ENCODE measurements around the gene TTC8.

- PRO-cap = bidirectional peak, plus-strand start at chr14:80959613, minus-strand start at chr14:80959487; bidirectional peak, plus-strand start at chr14:80959704, minus-strand start at chr14:80959680
Measured at GRCh38 chr14:80959301-80960154, 4.1 kb downstream of the TSHR start.

DNA sequence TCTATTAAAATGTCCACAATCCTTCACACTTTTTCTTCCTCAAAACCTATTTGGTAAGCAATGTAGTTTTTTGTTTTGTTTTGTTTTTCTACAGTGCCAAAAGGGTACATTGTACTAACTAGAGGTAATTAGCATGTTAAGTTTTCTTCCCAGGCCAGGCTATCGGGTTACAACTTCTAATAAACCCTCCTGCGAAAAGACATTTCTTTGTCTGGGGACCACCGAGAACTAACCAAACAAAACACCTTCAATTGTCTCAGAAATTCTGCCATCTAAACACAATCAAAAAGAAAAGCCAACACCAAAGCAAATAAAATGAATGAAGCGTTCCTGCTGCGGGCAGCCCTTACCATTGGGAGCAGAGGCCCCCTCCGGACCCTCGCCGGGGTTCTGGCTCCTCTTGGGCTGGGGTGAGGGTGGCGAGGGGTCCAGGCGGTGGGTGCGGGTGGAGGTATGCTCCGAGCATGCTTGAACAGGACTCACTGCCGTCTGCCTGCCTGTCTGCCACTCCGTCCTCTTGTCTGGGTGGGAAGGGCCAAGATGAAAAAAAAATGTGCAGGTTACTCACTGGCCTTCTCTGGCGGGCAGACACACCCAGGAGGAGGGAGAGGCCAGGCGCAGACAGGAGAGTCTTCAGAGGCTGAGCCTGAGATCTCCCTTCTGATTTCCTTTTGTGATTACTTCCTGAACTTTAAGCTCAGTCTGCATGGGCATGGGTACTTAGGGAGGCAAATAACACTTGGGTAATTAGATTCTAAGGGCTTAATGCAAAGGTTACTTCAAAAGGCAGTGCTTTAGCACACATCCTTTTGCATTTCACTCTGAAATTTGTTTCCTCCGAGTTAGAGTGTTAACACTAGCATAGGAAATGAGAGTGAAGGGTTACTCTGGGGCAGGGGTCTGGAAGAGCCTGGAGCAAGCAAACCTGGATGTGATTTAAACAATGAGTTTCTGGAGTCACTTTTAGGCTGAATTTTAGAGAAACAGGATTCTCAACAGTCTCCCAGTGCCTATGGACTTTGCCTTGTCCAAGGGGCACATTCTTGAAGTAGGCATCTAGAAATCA is 76.1 kb downstream of the STON2 start:
- PRO-cap = no peak

DNA sequence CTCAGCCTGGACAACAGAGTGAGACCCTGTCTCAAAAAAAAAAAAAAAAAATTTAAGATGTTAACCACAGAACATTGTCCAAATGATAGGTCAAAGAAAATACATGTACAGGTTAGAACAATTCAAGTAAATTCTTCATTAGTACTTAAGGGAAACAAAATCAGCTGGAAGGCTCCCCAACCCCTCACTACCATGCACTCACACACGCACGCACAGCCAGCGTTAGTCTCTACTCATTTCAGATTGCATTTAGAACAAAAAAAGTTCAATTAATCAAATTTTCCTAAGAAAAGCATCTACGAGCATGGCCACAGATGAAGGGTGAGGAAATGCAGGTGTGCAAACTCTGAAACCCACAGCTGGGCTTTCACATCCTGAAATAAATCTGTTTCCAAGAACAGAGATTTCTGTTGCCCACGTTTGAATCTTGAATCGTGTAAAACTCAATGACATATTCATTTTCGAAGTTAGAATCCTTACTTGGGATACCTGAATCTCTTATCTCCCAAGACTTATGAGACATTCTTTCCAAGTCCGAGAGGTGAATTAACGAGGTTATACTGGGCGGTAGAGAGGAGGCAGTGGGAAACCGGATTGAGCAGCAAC is 62.6 kb downstream of the SEL1L start:
- PRO-cap = unidirectional peak, minus-strand start at position 200 of the sequence; unidirectional peak, minus-strand start at position 214 of the sequence; unidirectional peak, minus-strand start at position 231 of the sequence

DNA sequence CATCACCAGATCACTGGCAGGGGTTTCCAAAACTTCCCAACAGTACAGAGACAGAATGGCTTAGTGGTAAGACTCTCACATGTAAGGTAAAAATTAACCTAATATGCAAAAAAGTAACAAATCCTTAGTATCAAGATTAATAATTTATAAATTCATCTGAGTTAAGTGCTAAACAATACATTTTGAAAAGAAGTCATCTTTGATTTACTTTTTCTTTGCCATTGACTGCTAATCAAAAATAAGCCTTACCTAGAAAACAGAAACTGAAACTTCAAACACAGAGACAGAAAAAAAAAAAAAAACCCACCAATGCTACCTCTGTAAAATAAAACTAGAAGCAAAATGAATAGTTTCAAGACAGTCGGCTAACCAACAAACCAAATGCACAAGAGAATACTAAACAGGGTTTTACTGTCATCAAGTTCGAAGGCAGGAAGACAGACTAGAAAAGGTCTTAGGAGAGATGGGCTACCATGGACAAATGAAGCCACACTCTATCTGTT is 59.6 kb downstream of the SEL1L start:
- PRO-cap = unidirectional peak, plus-strand start at position 355 of the sequence; unidirectional peak, plus-strand start at position 420 of the sequence

- PRO-cap = no peak
Measured at GRCh38 chr14:84099051-84099301, 1431.0 kb upstream of the FLRT2 start.

DNA sequence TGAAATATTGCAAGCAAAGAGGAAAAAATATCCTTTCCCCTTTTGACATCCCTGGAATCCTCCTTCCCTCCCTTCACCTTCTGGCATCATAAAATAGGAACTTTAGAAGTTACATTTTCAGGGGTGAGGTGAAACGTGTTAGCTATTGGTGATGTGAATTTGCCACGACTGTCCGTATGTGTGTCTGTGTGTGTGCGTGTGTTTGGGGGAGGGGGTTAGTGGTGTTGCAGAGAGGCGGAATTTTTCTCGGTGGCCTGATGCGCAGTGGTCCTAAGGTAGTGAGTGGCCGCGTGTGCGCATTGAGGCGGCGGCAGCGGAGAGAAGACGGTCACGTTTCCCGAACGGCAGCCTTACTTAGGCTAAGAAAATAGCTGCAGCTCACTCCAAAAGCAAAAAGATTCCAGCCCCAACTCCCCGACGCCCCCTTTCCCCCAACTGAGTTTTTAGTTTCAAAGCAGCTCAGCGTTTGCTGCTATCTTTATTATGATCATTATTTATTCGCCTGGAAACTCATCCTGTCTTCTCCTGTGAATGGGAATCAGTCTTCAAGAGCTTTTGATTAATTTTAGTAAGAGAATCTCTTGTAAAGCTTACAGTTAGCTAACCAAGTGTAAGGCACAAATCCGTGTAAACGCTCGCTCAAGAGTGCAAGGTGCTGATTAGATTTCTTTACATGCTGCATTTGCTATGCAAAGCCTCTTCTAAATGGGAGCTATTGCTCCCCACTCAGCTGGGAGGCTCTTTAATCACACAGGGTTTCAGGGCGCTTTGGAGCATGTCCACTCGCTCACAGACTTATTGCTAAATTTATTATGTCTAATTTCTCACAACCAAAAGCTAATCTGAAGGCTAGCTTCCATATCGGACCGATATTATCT is 4.7 kb downstream of the FLRT2 start:
- PRO-cap = unidirectional peak, plus-strand start at position 302 of the sequence

GRCh38 chr14:87691589-87691846 is 301.5 kb downstream of the GALC start:
- PRO-cap = no peak

- PRO-cap = no peak
Measured at GRCh38 chr14:87963260-87963718, 29.7 kb downstream of the GALC start.

- PRO-cap = no peak
Measured at GRCh38 chr14:88270737-88271198, 52.3 kb downstream of the KCNK10 start.

DNA sequence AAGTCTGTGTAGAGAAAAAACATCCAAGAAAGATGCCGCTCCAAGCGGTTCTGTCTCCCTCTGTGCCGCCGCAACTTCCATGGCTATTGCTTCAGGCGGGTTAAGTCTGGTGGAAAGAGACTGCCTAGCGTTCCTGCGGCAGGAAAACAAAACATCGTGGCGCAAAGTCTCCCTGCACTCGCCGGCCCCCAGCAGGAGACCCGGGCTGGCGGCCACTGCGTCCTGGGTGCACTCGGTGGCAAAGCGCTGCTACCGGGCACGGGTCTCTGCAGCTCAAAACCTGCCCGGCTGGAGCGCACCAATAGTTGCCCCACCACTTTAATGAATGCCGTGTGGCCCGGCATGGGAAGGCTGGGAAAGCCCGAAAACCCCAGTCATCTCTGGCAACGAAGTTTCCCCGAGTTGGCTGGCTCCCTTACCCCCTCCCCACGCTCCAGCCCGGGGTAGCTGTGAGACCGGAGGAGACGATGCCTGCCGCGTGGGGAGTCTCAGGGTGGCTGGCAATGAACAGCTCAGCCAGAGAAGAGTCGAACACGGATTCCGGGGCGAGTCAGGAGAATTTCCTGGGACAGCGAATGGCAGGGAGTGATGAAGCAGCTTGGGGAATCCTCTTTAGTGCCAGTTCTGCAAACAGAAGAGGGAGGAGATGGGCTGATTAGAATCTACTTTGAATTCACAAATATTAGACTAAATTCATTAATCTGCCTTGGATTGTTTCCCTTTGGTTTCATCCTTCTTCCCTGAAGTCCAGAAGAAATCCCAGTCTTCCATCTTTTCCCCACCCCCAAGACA is 3.6 kb upstream of the KCNK10 start:
- PRO-cap = no peak

GRCh38 chr14:88565304-88565872 is 2.6 kb downstream of the ZC3H14 start:
- PRO-cap = no peak

DNA sequence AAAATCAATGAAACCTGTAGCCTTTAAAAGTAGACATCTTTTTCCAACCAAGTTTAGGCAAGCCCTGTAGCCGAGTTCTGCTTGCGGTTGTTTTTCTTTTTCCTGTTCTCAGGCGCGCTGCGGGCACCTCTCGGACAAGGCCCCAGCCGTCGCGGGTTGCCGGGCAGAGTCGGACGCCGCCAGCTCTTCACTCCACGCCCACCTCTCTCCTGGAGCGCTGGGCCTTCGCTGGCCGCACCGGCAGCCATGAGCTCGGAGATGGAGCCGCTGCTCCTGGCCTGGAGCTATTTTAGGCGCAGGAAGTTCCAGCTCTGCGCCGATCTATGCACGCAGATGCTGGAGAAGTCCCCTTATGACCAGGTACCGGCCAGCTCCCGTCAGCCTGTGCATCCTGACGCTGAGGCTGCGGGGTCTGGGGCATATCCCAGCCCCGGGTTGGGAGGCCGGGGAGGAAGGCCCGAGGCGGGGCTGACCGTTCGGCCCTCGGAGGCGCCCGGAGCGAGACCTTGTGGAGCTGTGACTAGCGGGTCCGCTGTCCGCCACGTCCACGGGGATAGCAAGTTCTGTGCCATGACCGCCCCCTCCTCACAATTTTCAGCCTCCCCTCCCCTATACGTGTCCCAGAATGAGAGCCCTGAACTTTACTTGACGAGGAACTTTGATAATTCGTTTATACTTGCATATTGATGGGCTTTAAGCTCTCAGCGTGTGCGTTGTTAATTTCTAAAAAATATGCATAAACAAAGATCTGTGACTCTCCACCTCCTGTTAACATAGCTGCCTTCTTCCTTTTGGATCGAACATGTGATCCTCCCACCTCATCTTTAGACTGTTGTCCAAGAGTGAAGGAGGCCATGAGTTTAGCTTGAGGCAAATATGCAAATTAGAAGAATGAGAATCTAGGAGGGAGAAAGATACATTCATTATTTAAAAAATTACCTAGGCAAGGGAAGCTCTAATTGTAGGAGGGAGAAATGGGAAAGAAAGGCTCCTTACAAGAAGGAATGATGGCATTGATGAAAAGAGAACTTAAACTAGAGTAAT is at the start of gene TTC8:
Gene TTC8, plus strand, starts transcription at position 190 of the 1,044 bp plus-strand sequence.
- PRO-cap = bidirectional peak, plus-strand start at position 190 of the sequence, minus-strand start outside the sequence

GRCh38 chr14:88978859-88979254 is 154.4 kb downstream of the TTC8 start:
- PRO-cap = no peak

GRCh38 chr14:89040416-89041110 is 216.1 kb downstream of the TTC8 start:
- PRO-cap = unidirectional peak, plus-strand start at chr14:89040875; bidirectional peak, plus-strand start at chr14:89040936, minus-strand start at chr14:89040941

- PRO-cap = no peak
Measured at GRCh38 chr14:89159750-89160882, 256.9 kb downstream of the FOXN3 start.

GRCh38 chr14:89292776-89293225 is 124.2 kb downstream of the FOXN3 start:
- PRO-cap = no peak

DNA sequence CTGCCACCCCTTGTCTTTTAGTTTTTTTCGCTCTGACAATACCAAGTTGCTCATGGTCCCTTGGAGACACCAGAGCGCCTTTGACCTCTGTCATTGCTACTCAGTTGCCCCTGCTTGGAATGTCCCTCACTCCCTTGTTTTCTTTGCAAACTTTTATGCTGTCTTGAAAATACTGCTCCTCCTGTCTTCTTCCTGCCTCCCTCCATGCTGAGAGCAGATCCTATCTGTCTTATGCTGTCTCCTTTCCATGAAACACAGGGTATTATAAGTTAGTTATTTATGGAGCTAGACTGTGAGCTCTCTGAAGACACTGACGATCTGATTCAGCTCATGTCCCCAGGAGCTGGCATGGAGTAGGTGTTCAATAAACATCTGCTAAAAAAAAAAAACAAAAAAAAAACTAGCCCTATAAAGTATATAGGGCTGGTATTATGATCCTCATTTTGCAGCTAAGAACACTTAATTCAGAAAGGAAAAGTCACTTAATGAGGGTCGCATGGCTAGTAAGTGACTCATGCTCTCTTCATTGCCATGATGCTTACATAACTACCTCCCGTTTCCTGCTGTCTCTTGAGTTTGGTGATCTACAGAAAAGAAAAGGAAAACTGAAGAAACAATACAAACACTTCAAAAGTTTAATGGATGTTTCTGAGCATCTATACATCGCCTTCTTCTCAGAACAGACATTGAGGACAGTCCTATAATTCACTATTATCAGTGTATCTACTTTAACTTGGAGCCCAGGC is 113.7 kb downstream of the FOXN3 start:
- PRO-cap = no peak

- PRO-cap = no peak
Measured at GRCh38 chr14:89352030-89352575, 64.9 kb downstream of the FOXN3 start.

DNA sequence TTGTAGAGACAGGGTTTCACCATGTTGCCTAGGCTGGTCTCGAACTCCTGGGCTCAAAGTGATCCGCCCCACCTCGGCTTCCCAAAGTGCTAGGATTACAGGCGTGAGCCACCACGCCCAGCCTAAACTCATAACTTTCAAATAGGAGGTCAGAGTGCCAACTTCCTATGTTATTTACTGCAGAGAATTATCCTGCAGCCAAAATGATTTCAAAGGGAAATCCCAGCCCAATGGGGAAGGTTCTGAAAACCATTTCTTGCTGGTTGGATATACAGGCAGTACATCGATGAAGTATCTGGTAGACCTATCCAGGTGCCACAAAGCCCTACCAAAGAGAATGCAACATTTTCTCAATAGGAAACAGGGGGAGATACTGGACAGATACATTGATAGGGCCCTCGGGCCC is 13.7 kb downstream of the FOXN3 start:
- PRO-cap = no peak

DNA sequence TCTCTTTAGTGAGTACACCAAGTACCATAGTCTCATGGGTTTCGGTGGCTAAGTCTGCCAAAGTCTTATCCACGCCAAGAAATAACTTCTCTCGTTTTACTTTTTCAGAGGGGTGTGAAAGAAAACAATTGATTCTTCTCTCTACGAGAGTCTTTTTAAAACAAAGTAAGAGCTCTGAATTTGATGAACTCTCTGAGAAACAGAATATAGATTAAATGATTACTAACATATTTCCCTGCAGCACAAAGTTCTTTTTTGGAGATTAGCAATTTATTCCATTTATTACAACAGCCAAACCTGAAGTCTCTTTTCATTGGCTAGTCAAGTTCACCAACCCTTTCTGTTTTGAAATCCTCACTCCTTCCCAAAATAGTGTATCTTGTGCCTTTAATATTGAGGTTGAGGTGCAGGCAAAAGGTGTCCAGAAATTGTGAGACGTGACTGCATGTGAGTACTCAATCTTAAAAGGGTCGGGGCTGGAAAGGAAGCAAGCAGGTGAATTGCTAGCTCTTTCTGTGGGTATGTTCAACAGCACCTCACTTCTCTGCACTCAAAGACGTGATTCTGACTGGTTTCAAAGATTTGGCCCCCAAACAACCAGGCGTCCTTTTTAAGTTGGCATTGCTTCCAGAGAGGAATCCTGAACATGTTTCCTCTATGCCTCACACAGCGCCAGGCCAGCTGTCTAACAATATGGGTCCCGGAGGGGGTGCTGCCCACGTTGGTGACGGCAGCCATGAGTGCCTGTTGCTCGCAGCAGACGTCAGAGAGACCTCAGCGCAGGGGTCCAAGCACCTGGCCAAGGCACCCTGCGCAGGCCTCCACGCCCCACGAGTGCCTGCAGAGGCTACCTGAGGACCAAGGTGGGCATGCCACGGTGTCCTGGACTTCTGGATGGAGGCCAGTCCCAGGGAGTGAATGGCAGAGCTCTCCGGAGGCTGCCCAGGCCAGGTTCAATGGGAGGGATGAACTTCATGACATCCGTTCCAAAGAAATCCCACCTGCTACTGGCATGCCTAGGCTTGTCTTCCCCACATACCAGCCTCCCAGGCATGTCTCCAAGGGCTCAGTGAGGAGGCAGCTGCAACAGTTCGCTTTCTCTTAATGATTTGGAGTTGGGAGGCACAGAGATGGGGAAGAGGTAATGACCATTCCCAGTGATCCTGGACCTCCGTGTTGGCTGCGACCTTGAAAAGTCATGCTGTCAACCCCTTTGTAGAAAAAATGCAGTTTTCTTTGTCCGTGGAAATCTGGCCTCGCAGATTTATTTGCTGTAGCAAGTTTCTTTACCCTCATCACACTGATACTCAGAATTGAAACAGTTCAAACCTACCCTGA is 11.4 kb upstream of the FOXN3 start:
- PRO-cap = unidirectional peak, plus-strand start at position 390 of the sequence

Measured in bronchial lymph node (tissue), 1 donor.